ENCODE measurements around the genes TBC1D3D, ARL5C, PPP1R1B and PNMT.

- RRBS, result no CpG with 5 or more reads among the region's 3 CpGs
Measured at GRCh38 chr17:37849137-37849540, 75.1 kb upstream of the TBC1D3K start.

DNA sequence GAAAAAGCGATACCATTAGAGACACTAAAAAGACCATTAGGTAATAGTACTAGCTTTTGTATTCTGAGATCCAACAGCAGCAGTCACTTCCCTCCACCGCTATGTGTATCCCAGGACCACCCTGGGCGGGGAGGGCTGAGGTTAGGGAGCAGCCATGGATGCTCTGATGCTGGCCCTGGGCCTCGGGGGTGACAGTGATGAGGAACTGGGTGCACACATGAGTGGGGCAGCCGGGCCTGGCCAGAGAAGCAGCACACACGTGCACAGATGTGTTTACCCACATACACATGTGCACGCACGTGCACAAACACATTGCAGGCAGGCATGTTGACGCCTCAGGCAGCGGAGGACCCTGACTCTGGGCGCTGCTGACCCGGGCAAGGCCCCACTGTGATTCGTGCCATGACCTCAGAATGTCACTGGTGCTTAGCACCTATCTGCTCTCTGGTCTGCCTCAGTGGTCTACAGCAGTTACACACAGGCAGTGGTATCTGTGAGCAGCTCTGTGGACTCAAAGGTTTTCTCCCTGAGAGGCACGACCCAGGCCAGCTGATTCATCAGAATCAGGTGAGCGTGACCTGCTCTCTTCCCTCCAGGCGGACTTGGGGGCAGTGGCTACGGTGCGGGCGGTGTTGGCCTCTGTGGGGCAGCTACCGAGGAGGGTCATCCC, at the start of gene TBC1D3D:
Gene TBC1D3D, plus strand, starts transcription at position 412 of the 670 bp plus-strand sequence.
- RRBS, result no CpG with 5 or more reads among the region's 20 CpGs

- RRBS, result no CpG with 5 or more reads among the region's 62 CpGs
Measured at GRCh38 chr17:38466225-38467338, 38.3 kb downstream of the ARHGAP23 start.

DNA sequence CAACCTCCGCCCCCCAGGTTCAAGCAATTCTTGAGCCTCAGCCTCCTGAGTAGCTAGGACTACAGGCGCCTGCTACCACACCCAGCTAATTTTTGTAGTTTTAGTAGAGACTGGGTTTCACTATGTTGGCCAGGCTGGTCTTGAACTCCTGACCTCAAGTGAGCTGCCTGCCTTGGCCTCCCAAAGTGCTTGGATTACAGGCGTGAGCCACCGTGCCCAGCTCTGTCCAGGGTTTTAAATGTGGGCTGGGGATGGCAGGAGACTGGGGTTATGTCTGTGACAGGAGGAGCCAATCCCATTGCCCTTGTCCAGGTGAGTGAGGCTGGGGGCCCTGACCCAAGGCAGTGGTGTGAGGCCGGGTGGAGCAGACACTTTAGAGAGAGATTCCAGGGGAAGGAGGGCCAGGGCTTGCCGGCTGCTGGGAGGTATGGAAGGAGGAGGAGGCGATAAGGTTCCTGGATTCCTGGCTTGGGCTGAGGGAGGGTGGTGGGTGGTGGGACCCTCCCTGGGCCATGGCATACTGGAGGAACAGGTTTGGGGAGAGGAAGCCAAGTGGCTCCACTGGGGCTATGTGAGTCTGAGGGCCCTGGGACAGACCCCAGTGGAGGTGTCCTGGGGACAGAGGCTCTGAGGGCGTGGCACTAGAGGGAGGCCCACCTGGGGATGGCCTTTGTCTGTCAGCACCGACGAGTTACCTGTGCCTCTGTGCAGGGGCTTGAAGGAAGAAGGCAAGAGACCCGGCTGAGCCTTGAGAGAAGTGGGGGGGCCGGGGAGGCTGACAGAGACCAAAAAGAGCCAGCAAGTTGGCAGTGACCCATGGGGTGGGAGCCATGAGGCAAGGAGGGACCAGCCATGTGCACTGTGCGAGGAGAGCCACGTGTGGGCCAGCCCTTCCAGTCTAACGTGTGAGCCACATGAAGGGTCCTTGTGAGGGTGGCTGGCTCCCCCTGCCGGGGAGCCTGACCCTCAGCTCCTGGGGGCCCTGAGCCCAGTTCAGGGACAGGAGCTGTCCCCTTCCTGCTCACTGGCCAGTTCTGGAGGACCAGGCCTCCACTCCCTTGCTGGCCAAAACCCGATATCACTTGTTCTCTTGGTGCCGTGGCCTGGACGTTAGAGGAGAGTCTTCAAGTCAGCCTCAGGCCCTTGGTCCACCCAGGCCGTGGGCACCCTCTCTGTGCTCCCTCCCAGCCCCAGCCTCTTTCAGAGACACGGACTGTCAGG, 46.1 kb downstream of the ARHGAP23 start:
- RRBS, result no CpG with 5 or more reads among the region's 21 CpGs

- RRBS, result no CpG with 5 or more reads among the region's 2 CpGs
Measured at GRCh38 chr17:38512124-38512503, 83.8 kb downstream of the ARHGAP23 start.

DNA sequence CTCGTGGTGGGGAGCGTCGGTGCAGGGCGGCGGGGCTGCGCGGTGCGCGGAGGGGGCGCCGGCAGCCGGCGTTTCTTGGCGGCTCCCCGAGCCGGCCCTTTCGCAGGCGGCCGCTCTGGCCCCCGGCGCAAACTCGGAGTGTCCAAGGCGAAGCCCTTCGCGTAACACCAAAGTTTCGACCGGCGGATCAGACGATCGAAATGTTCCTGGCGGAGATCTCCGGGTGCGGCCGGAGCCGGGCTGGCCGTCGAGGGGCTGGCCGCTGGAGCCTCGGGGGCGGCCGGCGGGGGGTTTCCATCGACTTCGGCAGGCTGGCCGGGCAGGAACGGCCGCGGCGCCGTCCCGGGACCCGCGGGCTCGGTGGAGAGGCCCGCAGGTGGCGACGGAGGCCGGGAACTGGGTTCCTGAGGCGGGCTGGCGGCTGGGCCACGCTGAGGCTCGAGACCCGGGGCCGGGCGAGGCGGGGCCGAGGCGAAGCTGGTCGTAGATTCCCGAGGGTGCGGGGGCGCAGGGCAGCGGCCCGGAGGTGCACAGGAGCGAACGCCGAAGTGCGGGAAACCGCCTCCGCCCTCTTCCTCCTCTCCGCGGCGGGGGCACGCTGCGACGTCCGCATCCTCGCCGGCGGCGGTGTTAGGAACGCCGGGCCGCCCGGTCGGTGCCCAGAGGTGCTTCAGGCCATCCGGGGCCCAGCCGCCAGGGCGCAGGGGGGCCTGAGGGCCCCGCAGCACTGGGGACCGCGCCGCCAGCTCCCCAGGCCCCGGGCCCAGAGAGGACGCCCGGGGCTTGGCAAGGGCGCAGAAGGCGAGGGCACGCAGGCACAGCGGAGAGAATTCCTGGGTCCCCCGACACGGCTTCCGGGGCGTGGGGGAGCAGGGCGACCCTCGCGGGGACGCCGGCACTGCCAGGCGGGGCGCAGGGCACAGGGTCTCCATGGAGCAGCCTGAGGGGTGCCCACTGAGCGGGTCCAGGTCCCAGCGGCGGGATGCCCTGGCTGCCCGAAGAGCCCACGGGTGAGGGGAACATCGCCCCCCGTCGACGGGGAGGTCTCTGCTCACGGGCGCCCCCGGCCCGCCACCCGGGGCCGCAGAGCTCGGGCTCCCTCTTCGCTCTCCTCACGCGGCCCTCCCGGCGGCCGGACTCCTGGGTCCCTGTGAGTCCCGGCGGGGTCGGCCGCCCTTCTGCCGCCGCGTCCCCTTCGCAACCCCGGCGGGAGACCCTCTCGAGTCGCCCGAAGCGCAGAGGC, 772 bp downstream of the EPOP start:
- RRBS, result no CpG with 5 or more reads among the region's 157 CpGs

- RRBS, result no CpG with 5 or more reads among the region's 25 CpGs
Measured at GRCh38 chr17:38712071-38712927, 7.2 kb downstream of the MLLT6 start.

DNA sequence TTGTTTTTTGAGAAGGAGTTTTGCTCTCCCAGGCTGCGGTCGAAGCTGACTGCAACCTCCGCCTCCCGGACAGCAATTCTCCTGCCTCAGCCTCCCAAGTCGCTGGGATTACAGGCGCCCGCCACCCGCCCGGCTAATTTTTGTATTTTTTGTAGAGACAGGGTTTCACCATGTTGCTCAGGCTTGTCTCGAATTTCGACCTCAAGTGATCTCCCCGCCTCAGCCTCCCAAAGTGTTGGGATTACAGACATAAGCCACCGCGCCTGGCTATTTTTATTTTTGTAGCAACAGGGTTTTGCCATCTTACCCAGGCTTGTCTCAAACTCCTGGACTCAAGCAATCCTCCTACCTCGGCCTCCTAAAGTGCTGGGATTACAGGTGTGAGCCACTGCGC, 844 bp upstream of the CWC25 start:
- RRBS, result no CpG with 5 or more reads among the region's 16 CpGs

DNA sequence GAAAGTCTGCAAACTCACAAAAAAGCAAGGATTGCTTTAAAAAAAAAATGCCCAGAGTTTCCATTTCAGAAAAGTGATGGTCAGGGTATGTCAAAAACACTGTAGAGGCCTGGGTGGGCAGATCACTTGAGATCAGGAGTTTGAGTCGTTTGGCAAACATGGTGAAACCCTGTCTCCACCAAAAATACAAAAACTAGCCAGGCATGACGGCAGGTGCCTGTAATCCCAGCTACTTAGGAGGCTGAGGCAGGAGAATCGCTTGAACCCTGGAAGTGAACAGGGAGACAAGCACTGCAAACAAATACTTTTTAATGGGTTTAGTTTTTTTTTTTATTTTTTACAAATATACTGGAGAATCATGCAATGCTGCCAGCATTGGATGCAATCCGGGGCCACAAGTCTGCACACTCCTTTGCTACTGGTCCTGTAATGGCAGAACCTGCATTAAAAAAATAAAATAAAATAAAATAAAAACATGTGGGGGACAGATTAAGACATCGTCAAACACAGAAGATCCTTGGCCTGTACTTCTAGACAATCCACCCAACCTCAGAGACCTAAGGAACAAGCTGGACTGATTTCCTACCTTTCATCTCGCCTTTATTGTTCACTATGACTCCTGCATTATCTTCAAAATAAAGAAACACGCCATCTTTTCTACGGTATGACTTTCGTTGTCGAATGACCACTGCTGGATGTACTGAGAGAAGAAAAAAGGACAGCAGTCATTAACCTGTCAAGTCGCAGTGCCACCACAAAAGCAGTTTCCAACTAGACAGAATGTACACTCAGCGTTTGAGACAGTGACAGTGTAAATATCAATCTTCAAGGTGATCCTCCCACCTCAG, 3.5 kb downstream of the RPL23 start:
- RRBS, result no CpG with 5 or more reads among the region's 12 CpGs

DNA sequence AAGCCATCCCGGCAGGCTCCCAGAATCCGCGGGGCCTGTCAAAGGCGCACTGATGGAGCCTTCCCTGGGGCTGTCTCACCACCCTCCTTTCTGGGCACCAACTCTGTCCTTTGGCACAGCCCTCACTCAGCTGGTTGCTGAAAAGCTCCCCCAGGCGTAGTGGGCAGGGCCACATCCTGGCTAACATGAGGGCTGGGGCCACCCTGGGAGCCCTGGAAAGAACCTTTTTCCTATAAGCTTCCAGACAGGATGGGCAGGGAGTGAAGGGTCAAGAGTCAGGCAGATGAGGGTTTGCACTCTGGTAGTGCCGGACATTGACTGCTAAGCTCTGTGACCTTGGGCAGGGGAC, 27.8 kb downstream of the LASP1 start:
- RRBS, result no CpG with 5 or more reads among the region's 6 CpGs

DNA sequence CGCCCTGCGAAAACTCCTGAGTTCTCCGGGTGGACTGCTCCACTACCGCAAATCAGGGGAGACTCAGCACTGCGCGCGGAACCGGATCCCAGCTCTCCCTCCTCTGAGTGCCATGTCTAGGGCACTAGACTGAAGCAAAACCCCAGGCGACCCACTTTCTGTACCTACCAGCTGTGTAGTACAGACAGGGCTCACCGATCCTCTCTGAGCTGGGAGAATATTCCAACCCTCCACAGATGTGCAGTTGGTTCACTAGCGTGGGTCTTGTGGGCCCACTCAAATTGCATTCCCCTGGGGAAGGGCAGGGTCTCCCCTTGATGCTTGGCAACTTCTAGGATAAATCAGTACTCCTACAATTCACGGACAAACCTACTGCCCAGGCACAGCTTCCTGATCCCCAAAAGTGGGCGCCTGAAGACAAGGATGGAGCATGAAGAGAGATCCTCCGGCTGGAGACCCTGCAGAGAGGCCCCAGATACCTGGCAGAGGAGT, at the start of gene ARL5C:
Gene ARL5C, minus strand, starts transcription at position 131 of the 492 bp plus-strand sequence.
- RRBS, result 40% methylated on average over 8 of the region's 14 CpGs

DNA sequence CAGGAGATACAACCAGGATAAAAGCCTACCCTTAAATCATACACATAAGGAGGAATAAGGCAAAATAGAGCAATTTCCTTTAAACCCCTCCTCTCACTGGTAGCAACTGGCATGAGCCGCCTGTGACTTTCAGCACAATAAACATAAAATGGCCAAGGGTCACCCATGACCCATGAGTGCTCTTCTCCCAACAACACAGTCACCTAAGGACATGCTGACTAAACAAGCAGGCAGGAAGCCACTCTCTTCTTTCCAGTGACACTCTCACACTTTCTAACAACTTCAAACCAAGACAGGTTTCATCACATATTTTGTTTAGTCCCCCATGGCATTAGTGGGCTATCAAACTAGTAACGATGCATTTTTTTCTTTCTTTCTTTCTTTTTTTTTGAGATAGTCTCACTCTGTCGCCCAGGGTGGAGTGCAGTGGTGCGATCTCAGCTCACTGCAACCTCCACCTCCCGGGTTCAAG, 30.9 kb upstream of the STAC2 start:
- RRBS, result no CpG with 5 or more reads among the region's 5 CpGs

DNA sequence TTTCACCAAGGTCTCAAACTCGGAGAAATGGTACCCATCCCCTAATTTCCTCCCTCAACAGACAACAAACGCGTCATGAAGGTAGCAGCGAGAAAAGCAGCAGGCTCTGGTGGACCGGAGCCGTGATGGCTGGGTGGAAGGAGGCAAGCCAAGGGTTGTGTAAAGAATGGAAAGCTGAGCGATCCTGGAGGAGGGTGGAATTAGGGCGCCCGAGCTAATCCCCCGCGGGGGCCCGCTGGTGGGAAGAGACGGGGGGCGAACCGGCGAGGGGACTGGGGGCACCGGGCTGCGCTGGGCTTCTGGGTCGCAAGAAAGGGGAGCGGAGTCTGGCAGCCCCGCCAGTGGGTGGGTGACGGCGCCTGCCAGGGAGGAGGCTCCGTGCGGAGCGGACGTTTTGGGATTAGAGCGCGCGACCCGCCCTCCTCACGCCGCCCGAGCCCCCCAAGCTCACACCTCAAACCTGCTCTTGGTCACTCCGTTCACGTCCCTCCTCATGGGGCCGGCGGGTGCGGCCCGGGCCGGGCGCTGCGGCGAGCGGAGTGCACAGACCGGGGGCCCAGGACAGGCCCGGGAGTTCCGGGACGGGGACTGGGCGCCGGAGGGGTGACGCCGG, 412 bp downstream of the FBXL20 start:
- RRBS, result 8% methylated on average over 1 of the region's 53 CpGs

DNA sequence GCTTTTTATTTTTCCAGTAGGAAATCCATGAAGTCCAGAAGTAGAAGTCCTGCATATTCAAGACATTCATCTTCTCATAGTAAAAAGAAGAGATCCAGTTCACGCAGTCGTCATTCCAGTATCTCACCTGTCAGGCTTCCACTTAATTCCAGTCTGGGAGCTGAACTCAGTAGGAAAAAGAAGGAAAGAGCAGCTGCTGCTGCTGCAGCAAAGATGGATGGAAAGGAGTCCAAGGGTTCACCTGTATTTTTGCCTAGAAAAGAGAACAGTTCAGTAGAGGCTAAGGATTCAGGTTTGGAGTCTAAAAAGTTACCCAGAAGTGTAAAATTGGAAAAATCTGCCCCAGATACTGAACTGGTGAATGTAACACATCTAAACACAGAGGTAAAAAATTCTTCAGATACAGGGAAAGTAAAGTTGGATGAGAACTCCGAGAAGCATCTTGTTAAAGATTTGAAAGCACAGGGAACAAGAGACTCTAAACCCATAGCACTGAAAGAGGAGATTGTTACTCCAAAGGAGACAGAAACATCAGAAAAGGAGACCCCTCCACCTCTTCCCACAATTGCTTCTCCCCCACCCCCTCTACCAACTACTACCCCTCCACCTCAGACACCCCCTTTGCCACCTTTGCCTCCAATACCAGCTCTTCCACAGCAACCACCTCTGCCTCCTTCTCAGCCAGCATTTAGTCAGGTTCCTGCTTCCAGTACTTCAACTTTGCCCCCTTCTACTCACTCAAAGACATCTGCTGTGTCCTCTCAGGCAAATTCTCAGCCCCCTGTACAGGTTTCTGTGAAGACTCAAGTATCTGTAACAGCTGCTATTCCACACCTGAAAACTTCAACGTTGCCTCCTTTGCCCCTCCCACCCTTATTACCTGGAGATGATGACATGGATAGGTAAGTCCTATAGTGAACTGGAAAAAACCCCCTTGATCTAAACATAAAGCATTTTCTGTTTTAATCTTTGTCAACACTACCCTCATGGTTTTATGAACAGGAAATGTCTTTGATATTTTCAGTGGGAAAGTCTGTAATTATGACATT, 9.9 kb downstream of the CDK12 start:
- RRBS, result no CpG with 5 or more reads among the region's 4 CpGs

DNA sequence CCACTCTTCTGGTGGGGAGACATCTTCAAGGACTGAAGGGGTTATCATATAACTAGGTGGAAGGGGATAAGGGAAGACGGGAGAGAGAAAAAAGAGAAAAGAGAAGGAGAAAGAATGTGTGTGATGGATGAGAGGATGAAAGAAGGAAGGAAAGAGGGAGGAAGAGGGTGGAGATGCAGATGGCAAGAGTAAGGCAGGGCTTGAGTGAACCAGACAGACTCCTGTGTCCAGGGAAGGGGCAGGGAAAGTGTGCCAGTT, 14.6 kb downstream of the NEUROD2 start:
- RRBS, result no CpG with 5 or more reads among the region's 1 CpG

GRCh38 chr17:39625823-39626528, 776 bp upstream of the PPP1R1B start:
- RRBS, result 19% methylated on average over 2 of the region's 17 CpGs

- RRBS, result 6% methylated on average over 5 of the region's 20 CpGs
Measured at GRCh38 chr17:39626529-39627041, at the start of gene PPP1R1B. Gene PPP1R1B (plus strand): TSS chr17:39626952.

DNA sequence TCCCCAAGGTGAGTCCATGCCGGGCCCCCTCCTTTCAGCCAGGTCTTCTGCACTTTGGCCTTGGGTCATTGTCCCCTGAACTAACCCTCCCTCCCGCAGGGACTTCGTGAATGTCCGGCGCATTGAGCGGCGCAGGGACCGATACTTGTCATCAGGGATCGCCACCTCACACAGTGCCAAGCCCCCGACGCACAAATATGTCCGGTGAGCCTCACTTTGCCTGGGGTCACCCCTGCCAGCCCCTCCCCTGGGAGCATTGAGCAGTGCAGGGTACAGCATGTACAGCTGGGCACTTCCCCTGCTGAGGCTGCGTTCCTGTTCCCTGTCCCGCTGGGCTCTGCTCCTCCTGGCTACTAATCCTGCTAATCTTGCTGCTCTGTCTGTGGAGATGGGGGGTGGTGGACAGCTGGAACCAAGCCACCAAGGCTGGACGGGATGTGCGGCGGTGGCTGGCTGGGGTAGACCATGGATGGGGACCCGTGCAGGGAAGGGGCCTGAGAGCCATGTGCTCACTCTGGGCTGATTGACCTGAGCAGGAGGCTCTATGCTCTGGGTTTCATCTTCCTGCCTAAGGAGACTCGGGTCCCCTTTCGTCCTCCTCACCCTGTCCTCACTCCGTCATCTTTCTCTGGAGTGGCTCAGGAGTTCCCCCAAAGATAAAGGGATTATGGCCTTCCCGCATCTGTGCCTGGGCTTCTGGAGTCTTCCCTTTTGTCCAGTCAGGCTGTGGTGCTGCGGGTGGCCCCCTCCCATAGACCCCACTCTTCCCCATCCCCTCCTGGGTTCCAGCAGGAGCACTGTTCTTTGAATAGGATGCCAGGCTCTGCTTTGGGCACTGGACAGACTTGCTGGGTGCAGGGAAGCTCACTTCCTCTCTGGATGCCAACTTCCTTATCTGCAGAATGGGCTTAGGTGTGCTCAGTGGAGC, 4.0 kb upstream of the TCAP start:
- RRBS, result 99% methylated on average over 11 of the region's 23 CpGs

DNA sequence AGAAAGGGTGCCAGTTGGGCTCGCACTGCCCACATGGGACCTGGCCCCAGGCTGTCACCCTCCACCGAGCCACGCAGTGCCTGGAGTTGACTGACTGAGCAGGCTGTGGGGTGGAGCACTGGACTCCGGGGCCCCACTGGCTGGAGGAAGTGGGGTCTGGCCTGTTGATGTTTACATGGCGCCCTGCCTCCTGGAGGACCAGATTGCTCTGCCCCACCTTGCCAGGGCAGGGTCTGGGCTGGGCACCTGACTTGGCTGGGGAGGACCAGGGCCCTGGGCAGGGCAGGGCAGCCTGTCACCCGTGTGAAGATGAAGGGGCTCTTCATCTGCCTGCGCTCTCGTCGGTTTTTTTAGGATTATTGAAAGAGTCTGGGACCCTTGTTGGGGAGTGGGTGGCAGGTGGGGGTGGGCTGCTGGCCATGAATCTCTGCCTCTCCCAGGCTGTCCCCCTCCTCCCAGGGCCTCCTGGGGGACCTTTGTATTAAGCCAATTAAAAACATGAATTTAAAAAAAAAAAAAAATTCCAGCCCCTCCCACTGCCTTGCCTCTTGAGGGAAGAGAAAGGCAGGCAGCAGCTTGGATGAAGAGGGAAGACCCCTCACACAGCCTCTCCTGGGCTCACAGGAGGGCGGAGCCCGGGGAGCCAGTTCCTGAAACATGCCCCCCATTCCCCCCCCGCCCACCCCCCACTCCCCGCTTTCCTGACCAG, 2.0 kb upstream of the TCAP start:
- RRBS, result no CpG with 5 or more reads among the region's 13 CpGs

- RRBS, result 4% methylated on average over 16 of the region's 75 CpGs
Measured at GRCh38 chr17:39668099-39668815, at the start of gene PNMT. Gene PNMT (plus strand): TSS chr17:39668453.